Occipital lobe (tissue), 2 donors: ENCODE results near the gene C11orf86.

GRCh38 chr11:66844015-66844554 is 844 bp downstream of the RCE1 start:
- RAMPAGE, long total RNA = no peak

- RAMPAGE, long total RNA = no peak
These were observed 24.0 kb downstream of the LRFN4 start for GRCh38 chr11:66880832-66881289.

- RAMPAGE, long total RNA = no peak
These were observed at the start of gene C11orf86 for GRCh38 chr11:66974873-66975868. Gene C11orf86 (plus strand): TSS chr11:66975304.

GRCh38 chr11:67054982-67055783 is 1.5 kb upstream of the RHOD start:
- RAMPAGE, long total RNA = no peak

GRCh38 chr11:67062369-67063049 is 5.9 kb downstream of the RHOD start:
- RAMPAGE, long total RNA = no peak

DNA sequence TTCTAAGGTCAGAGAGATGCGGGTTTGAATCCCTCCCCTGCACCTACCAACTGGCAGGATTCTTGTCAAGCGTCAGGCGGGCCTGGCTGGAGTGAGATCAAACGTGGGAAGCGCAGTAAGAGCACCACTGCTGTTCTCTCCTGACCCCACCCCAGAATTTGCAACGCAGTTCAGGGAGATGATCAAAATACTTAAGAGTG is 25.1 kb downstream of the RHOD start:
- RAMPAGE, long total RNA = no peak

DNA sequence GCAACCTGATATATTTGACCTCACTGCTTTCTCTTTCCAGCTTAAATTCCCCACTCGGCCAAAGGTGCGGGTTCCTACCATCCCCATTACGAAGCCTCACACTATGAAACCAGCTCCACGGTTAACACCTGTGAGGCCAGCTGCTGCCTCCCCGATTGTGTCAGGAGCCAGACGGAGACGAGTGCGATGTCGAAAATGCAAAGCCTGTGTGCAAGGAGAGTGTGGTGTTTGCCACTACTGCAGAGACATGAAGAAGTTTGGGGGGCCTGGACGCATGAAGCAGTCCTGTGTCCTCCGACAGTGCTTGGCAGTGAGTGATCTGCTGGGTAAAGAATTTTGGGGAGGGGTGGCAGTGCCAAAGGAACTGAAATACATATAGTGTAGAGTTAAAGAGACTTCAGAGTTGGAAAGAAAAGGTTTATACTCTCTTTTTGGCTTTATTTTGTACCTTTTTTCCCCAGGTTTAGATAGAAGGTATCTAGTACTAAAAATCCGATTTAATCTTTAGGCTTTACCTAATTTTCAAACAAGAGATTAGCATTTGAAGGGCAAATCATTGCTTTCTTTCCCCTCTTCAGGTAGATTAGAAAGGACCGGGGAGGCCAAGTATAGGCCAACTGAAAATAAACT is 21.0 kb upstream of the GRK2 start:
- RAMPAGE, long total RNA = no peak

DNA sequence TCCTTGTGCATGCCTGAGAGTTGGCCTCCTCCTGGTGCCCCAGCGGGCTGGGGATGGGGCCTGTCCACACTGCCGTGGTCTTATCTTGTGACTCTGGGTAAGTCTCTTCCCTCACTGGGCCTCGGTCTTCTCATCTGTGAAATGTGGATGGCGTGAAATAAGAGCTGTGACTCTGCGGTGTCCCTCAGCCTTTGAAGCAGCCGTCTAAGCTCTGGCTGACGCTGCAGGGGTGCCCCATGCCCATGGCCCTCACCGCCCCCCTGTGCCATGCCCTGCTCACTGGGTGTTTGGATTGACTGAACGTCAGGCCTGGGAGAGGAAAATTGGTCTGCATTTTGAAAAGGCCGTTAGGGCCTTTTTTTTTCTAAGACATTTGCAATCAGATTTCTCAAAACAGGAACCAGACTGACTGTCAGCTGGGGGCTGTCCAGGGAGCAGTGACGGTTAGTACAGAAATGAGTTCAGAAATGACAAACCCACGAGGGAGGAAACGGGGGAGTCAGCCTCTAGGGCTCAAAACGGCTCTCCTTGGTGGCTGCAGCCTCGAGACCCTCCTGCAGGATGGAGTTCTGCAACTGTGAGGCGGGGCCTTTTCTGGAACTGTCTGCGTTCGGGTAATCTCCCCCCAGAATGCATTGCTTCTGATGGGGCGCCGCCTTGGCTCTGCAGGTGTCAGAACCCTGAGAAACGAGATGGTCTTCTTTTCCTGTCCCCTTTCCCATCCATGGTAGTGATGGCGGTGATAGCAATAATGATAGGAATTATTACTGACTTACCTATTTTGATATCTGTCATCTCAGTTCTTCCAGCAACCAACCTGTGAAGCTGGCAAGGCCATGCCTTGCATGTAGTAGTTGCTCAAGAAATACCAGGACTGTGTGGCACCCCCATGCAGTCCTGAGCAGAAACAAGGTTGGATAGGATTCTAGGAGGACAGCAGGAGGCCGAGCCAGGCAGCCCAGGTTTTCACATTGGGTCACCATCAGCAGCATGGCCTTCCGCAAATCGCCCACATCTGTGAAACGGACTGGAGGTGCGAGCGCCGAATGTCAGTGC is 2.1 kb downstream of the GRK2 start:
- RAMPAGE, long total RNA = no peak

DNA sequence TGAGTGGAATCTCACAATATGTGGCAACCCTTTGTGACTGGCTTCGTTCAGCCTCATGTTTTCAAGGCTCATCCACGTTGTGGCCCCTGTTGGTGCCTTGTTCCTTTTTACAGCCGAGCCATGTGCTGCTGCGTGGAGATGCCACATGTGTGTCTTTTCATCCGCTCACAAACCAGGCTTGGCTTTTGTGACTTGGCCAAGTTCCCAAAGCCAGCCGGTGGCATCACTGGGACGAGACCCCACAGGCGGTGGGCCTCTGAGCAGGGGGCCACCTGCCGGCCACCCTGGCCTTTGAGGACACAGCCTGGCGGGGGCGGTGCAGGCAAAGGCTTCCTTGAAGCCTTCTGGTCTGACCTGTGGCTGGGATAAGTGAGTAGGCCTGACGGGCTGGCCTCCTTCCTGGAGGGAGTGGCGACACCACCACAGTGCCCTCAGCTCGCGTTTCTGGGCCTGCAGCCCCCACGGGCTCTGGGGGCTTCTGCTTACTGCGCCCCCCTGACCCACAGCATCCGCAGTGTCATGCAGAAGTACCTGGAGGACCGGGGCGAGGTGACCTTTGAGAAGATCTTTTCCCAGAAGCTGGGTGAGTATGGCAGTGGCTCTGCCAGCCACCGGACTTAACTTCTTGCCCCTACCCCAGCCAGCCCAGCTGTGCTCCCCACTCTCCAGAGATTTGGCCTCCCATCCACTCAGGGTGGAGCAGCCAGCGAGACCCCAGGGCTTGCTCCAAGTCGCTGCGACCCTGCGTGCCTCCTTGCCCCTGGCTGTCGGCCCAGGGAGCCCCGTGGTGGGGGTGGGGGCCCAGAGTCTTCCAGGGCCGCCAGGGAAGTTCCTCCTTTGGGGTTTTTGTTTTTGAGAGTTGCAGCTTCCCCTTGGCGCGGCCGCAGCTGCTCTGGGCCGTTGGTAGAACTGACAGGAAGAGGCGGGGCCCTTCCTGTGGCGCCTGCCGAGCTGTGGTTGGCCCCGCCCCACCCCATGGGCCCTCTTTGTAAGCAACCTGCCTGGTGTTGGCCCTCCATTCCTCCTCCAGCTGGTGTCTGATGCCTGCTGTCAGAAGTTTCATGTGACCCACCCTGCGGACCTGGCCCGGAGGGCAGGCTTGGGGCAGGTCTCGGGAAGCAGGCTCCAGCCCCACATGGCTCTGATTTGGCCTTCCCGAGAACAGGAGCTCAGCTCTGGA is 10.9 kb downstream of the GRK2 start:
- RAMPAGE, long total RNA = no peak

GRCh38 chr11:67289596-67290504 is 747 bp downstream of the ANKRD13D start:
- RAMPAGE, long total RNA = no peak

DNA sequence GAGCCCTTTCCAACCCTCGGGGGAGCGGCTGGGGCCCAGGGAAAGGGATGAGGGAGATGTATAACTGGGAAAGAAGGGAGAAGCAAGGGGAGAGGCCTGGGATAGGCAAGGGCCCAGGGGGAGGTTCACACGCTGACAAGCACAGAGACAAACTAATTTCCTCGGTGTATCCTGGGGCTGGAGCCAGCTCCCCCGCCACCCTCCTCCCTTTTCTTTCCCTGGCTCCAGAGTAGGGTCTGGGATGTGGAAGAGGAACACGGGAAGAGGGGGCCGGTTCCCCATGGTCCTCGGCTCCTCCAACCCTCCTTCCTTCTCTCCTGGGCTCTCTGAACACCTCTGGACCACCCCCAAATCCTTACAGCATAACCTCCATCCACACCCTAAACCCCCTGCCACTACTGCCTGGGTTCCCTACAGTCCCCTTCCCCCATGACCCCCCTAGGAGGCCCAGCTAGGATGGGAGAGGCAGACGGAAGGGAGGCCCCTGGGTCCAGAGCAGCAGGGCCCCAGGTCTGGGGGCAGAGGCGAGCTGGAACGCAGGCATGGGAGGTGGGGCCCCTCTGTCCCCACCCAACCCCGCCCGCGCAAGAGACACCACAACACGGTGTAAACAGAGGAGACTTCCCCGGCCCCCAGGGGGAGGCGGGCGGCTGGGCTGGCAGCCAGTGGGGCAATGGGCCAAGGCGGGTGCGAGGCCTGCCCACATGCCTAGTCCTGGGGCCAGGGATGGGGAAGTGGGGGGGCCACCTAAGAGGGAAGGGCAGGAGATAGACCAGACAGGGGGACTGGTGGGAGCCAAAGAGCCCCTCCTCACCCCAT is 6.6 kb downstream of the CLCF1 start:
- RAMPAGE, long total RNA = no peak

DNA sequence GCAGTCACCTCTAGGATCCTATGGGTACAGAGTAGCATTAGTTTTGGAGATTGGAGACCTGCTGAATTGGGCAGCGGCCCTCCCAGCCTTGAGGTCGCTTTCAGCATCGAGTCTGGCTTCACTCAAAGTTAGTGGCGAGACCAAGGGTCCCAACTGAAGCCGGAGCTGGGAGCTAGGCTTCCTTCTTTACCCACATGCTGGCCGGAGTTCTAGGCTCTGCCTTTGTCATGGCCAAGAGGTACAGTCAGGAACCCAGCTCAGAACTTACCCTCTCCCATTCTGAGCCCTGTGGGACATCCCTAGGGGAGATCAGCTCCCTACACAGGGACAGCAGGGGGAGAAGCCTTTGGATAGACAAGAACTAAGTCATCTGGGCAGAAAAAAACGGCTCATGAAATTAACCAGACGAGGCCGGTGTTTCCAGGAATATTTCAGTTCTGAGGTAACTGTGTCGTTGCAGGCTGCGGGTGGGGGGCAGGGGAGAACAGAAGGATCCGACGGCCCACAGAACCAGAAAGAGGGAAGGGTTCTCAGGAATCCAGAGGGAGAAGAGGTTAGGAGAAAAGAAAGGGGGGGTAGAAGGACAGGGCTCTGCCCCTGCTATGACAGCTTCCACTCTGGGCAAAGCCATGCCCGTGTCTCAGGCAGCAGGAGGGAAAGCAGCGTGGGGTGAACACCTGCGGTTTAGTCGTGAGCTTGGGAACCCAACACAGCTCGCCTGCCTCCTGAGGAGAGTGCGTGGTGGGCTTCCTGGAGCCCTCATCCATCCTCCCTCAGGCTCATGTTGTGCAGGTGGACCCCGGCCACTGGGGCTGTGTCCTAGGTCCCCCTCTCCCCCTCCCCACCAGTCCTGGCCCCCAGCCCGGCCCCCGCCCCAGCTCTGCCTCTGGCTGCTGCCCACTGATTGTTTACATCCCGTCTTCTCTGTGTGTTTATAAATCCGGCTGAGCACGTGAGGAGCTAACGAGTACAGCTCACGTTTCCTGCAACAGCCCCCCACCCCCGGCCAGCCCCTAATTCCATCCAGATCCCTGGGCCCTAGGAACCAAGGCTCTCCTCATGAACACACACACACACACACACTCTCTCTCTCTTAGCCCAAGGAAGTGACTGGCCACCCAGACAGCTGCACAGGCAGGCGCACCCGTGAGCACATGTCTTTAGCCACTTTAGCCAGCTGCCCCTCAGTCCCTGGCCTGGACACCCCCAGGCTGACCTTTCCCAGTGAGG is 3.4 kb downstream of the CLCF1 start:
- RAMPAGE, long total RNA = no peak

DNA sequence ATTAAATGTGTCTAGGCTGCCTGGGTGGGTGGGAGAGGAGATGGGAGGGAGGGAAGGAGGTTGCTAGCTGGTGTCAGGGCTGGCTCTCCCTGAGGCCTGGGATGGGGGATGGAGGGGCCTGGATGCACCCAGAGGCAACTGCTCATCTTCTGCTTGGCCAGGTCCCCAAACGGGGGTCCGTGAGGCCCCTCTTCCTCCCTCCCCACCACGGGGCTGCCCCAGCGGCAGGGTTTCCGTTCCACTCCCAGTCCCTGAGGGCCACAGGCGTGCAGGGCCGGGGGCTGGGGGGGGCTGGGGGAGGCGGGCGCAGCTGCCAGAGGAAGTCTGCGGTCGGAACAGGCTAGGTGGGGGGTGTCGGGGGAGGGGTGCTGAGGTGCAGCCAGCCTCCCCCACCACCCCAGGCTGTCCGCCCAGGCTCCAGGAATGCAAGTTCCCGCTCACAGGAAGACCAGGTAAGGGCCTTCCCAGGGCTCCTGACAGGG is 520 bp downstream of the PTPRCAP start:
- RAMPAGE, long total RNA = no peak

GRCh38 chr11:67463815-67464569 is 5.1 kb downstream of the TMEM134 start:
- RAMPAGE, long total RNA = no peak

GRCh38 chr11:67490502-67491161 is 7.8 kb downstream of the AIP start:
- RAMPAGE, long total RNA = no peak

DNA sequence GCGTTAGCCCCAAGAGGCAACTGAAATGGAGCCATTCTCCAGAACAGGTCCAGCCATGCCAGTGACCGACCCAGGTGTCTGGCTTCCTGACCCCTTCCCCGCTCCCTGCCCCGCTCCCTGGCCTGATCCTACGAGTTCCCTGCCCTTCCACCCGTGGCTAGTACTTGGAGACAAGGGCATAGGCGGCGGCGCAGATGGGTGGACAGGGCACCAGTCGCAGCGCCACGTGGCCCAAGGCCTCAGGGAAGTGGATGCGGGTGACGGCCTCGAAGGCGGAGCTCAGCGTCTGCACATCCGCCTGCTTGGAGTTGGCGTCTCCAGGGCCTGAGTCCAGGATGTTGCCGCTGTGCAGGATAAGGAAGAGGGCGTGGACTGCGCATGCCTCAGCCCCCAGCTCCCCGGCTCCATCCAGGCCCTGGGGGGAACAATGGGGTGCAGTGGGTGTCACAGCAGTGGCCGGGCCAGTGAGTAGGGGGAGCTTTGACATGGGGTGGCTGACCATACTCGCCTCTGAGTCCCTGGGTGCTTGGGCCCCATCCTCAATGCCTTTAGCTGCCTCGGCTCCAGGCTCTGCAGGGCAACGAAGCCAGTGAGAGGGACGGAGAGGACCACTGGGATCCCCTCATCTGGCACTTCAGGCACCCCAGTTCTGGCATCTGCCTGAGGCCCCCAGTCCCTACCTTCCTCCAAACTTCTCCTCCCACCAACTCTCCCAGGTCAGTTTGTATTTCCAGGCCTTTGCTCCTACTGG is 6.6 kb downstream of the PITPNM1 start:
- RAMPAGE, long total RNA = no peak

GRCh38 chr11:67504050-67504324 is 1.2 kb downstream of the PITPNM1 start:
- RAMPAGE, long total RNA = no peak

DNA sequence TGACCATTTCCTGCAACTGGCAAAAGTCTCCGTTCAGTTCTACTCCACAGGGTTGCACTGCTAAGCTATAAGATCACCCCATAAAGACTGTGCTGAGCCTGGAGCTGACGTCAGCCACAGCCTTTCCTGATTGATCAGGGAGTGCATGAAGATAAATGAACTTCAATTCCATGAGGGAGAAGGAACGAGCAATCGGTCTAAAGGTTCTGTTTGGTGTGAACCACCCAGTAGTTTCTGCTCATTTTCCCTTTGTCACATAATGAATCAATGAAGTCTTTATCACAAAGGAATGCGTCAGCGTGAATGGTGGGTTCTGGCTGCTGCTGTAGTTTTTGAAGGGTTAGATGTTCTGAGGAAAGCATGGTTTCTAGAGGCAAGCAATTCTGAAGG is 2.0 kb upstream of the ACY3 start:
- RAMPAGE, long total RNA = no peak

DNA sequence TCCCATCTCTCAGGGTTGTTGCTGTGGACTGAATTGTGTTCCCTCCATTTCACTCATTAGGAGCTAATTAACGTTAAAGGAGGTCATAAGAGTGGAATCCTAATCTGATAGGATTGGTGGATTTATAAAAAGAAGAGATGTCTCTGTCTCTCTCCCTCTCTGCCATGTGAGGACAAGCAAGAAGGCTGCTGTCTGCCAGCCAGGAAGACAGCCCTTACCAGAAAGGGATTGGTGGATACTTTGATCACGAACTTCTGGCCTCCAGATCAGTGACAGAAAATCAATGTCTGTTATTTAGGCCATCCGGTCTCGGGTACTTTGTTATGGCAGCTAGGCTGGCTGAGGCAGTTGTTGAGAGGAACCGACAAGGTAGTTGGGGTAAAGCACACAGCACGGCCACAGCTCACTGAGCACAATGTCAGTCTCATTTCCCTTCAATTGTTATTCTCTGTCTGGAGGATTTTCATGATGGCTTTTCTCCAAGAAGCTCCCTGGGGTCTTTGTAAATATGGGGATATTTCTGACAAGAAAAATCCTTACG is 72.8 kb upstream of the ALDH3B2 start:
- RAMPAGE, long total RNA = no peak

DNA sequence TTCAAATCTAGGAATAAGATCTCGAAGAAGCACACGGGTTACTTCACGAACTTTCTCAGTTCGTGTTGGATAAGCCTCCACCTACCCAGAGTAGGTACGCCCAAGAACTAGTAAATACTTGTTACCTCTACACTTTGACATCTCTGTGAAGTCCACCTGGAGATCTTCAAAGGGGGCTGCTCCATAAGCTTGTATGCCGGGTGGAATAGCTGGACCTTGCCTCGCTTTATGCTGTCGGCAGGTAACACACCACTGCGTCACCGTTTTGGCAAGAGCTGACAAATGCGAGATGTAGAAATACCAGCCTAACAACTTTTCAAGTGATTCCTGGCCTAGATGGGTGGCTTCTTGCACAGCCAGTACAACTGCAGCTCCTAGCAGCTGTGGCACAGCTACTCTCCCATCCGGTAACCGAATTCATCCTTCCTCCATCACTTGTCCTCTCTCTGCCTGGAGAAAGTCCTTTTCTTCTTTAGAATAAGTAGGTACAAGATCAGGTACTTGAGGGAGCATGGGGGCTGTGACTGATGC is 155.4 kb downstream of the UNC93B1 start:
- RAMPAGE, long total RNA = no peak